Lung (tissue), 4 donors: ENCODE results near the genes SLC38A1 and SLC38A2.

- PRO-cap, result no peak
- RAMPAGE, long total RNA, result no peak
- RRBS, result no CpG with 5 or more reads among the region's 3 CpGs
Observed at GRCh38 chr12:42313496-42314247, 12.2 kb downstream of the ZCRB1 start.

DNA sequence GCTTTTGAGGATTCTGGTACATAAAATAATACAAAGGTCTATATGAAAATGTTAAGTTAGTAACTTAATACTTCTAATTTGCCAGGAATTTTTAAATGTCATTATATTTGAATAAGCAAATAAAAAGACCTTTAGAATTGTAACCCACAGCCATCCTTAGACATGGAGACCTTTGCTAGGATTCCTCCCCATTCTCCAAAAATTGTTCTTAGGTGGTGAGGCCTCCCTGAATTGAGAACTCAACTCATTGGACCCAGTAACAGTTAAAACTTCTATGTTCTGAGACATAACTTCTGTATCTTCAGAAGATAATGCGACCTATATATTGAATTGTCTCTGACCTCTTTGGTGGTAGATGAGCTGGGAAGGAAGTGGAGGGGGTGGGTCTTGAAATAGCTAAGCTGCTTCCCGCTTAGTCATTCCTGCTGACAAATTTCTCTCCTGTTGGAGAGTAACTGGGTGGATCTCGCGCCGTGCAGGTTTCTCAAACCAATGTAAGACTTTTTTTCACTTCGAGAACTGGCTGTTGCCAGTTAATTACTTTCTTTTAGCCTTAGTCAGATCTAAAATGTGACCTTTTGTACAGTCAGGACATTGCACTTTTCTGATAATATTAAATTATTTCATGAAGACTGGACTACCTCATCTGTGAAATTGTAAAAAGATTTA is 100.7 kb downstream of the PPHLN1 start:
- PRO-cap, result no peak
- RAMPAGE, long total RNA, result no peak
- RRBS, result no CpG with 5 or more reads among the region's 6 CpGs

DNA sequence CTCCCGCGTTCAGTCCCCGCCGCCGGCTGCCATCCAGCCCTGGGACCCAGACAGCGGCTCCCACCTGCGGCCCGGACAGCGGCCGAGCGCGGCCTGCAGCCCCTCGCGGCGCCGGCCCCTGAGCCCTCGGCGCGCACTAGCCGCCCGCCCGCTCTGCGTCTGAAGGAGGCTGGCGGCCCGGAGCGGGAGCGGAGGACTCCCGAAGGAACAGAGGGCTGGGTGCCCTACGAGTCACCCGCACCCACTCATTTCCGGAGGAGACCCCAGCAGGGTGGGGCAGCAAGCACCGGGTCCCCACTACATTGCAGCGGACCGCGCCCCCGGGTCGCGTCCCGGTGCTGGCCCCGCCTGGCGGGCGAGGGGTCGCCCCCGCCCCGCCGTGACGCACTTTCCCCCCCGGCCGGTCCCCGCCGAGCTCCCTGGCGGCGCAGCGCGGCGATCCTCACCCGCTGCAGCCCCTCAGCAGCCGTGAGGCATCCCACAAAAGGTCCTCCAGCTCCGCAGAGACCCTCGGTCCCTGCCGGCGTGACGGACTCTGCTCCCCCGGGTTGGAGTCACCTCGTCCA is 106.2 kb downstream of the PRICKLE1 start:
- PRO-cap, result no peak
- RAMPAGE, long total RNA, result no peak
- RRBS, result 1% methylated on average over 46 of the region's 65 CpGs

GRCh38 chr12:43085379-43085712 is 466.7 kb downstream of the ADAMTS20 start:
- PRO-cap, result no peak
- RAMPAGE, long total RNA, result no peak

GRCh38 chr12:43952117-43952825 is 116.4 kb downstream of the TMEM117 start:
- PRO-cap, result no peak
- RAMPAGE, long total RNA, result no peak
- RRBS, result no CpG with 5 or more reads among the region's 2 CpGs

- PRO-cap, result no peak
- RAMPAGE, long total RNA, result no peak
- RRBS, result no CpG with 5 or more reads among the region's 5 CpGs
Observed at GRCh38 chr12:45217018-45217393, 1.1 kb downstream of the ANO6 start.

DNA sequence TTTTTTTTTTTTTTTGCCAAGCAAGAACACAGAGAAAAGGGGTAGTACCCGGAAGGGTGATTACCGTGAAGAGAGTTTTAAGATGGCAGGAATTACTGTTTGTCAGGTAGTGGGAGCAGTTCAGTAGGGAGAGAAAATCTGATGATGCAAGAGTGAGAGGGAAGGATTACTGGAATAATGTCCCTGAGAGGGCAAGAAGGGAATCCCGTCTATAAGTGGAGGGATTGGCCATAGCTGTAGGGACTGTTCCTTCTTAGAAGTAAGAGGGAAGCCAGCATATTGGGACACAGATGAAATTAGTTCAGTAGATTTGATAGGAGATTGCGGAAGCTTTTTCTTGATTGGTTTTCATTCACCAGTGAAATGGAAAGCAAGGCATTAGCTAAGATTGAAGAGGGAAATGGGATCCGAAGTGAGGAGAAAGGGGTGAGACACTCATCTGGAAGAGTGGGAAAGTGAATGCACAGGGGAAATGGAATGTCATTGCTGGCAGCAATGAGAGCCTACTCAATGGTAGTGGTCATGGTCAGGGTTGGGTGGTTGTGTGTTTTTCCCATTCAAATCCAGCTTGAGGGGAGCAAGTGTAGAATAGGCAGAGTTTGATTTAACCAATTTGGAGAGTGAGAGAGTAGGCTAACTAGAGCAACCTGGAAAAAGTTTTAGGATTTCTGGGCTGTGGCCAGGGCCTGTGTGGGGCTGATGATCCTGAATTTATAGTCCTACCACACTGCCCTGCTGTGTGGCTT is 92.3 kb downstream of the ANO6 start:
- PRO-cap, result no peak
- RAMPAGE, long total RNA, result no peak
- RRBS, result no CpG with 5 or more reads among the region's 5 CpGs

- PRO-cap, result no peak
- RAMPAGE, long total RNA, result no peak
- RRBS, result no CpG with 5 or more reads among the region's 4 CpGs
Observed at GRCh38 chr12:45415161-45415893, 199.4 kb downstream of the ANO6 start.

- PRO-cap, result no peak
- RAMPAGE, long total RNA, result no peak
- RRBS, result no CpG with 5 or more reads among the region's 4 CpGs
Observed at GRCh38 chr12:45878558-45879101, 111.7 kb downstream of the SCAF11 start.

DNA sequence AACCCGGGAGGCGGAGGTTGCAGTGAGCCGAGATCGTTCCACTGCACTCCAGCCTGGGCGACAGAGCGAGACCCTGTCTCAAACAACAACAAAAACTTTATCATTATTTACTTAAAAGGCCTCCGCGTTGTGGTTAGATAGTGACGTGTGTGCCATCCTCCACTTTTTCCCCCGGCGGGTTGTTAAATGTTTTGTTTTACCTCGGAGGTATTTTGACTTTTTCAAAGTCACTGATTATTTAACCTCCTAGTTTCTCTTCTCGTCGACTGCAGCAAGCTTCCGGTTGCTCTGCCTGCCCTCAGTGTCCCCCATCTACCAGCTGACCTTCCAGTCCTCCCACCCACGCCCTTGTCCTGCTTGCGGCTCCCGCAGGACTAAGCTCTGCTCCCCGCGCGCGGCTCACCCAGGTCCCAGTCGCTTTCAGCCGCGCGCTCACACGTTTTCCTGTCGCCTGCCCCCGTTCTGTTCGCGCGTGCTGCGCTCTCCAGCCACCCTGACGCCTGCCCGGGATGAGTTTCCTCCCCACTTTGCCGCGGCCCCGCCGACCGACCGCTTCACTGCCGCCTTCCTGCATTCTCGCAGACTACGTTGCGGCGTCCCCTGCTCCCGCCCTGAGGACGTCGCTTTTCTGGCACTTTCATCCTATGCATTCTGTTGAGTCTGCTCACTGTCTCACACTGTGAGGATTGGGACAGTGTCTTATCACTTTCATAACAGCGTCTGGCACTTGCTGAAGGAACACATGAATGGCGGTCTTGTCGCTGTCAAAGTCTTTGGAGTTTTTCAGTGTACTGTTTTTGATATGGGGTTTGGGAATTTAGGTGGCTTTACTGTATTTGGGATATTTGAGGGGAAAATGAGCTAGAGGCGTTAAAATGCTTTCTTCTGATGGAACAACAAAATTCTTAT is 1.4 kb upstream of the SCAF11 start:
- PRO-cap, result bidirectional peak, plus-strand start at position 525 of the sequence, minus-strand start at position 578 of the sequence
- RAMPAGE, long total RNA, result no peak
- RRBS, result under 1% methylated on average over 6 of the region's 53 CpGs

- PRO-cap, result no peak
- RAMPAGE, long total RNA, result no peak
- RRBS, result no CpG with 5 or more reads among the region's 10 CpGs
Observed at GRCh38 chr12:46125028-46125590, 134.7 kb upstream of the SCAF11 start.

DNA sequence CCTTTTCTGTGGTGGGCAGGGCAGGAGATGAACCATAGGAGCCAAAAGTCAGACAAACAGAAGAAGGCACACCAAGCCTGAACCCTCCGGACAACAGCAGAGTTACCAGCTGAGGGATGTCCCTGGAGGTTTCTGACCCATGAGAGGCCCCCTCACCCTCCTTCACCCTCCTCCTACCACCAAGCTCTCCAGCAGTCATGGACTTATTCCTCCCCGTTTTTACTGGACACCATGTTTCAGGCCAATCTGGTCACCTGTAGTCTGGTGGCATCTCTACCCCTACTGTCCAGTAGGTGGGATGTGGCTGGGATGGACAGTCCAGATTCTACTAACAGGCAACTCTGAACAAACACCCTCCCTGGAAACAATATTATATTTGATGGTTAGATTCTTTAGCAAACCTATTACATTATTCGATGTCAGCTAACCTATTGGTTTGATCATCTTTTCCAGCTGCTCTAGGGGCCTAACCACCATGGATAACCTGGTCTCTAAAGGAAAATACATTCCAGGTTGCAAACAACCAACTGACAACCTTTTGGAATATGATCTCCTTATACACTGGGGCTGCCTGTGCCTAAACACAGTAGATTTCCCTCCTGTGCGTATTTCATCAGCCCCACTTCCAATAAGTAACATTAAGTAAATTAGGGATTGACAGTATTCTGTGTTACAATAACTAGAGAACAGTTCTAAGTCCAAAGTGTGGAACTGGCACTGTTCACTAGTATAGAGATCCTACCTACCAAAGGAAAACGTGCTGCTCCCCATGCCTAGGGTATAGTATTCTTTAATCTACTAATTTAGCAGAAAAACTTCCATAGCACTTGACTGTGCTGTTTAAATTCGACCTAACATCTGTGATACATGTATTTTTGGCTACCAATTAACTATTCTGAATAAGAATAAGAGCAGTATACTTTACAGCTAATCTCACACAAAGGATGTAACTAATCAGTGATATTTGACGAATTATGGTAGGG is 82.9 kb downstream of the SLC38A1 start:
- PRO-cap, result no peak
- RAMPAGE, long total RNA, result no peak
- RRBS, result no CpG with 5 or more reads among the region's 7 CpGs

- PRO-cap, result no peak
- RAMPAGE, long total RNA, result no peak
- RRBS, result no CpG with 5 or more reads among the region's 3 CpGs
Observed at GRCh38 chr12:46214591-46215037, 54.2 kb downstream of the SLC38A1 start.

DNA sequence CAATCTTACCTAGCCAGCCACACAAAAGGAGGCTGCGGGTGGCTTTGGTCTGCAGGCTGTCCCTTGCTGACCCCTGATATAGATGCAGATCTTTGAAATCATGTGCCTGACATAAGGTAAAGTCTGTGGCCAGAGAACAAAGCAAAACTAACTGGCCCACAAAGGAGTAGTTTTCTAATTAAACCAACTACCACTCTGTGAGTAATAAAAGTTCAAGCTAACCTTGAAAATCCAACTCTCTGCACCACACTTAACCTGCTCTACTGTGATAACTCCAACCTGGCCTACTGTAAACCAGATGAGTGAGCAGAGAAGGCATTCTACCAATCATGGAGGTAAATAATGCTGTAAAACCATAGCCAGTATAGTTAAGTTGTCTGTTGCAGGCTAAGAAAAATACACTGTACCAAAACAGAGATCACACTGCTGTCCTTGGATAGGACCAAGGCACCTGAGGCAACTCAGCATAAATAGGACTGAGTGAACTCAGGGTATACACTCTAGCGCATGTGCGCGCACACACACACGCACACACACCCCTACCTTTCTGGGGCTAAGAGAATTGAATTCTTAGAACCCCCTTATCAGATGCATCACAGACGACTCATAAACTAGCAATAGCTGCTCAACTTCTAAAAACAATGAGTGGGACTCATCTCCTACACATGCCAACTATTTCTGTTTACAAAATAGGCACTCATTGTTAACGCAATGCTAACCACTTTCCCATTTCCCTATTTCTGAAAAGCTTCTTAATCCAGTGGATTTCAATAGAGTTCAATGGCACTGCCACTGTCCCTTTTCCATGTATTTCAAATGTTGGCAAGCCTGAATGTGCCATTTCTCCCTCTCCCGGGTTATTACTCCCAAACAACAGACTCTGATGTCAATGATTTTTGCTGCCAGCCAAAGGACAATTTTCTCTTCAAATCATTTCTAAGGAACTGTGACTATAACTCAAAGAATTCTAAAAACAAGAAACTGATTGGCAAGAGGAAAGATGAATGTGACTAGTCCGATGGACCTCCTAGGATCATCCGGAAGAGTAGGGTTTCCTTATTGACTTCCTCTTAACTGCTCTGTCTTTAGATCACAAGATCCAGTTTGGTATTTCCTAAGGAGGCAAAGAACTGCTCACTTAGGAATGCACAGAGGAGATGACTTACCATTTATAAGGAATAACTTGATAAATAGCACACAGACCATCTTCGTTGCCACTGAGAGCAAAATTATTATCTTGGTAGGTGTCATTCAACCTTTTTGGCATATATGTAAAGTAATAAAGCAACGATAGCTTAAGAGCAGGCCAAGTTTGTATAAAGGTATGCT is 48.9 kb downstream of the SLC38A1 start:
- PRO-cap, result no peak
- RAMPAGE, long total RNA, result no peak
- RRBS, result no CpG with 5 or more reads among the region's 12 CpGs

DNA sequence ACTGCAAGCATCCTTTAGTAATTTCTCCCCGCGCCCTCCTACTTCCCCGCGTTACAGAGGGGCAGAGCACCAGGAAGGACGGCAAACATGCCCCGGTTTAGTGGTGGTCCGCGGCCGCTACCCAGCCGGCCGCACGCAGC is 1.1 kb downstream of the SLC38A1 start:
- PRO-cap, result no peak
- RAMPAGE, long total RNA, result no peak
- RRBS, result no CpG with 5 or more reads among the region's 12 CpGs

- PRO-cap, result bidirectional peak, plus-strand start at chr12:46268807, minus-strand start at chr12:46268783; bidirectional peak, plus-strand start at chr12:46269197, minus-strand start at chr12:46269012
- RAMPAGE, long total RNA, result no peak
- RRBS, result 2% methylated on average over 16 of the region's 63 CpGs
Observed at GRCh38 chr12:46268574-46269277, at the start of gene SLC38A1. Gene SLC38A1, minus strand, starts transcription at chr12:46269043.

DNA sequence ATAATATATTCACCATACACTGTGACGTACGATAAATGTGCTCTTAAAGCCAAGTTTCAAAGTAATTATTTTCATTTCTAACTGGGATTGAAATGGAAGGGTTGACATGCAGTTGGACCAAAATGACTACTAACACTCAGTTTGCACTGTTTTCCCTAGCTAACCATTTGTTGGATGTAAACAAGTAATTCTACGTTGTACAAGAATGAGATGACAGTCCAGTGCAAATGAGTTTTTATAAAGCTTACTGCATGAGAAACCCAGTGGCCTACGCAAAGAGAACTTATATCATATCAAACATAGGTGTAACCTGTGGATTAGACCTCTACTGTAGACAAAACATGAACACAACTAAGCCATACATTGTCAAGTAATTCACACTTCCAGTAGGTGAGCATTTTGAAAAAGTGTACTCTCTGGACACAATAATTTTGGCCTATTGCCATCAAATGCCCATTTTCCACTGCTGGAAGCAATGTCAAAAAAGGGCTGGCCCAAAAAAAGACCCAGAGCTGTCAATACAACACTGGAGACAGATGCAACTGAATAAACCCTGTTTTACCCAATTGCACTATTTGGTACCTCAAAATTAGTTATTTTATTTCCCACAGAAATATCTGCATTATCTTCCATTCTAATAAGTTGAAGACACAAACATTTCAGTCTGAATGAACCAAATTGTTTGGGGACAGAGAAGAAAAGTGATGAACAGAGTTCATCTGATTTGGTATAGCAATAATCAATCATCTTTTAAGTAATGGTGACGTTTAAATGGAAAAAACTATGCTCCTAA is 12.7 kb downstream of the SLC38A2 start:
- PRO-cap, result no peak
- RAMPAGE, long total RNA, result no peak
- RRBS, result no CpG with 5 or more reads among the region's 5 CpGs

- PRO-cap, result no peak
- RAMPAGE, long total RNA, result no peak
- RRBS, result no CpG with 5 or more reads among the region's 3 CpGs
Observed at GRCh38 chr12:46362123-46362931, 10.2 kb downstream of the SLC38A2 start.

GRCh38 chr12:46372233-46373211 is at the start of gene SLC38A2:
Gene SLC38A2, minus strand, starts transcription at chr12:46372773.
- PRO-cap, result bidirectional peak, plus-strand start at chr12:46372915, minus-strand start at chr12:46372773
- RAMPAGE, long total RNA, result start-site peak on the minus strand at chr12:46372770-46372776, 948 and 200 reads in 2 replicates
- RRBS, result no CpG with 5 or more reads among the region's 89 CpGs

DNA sequence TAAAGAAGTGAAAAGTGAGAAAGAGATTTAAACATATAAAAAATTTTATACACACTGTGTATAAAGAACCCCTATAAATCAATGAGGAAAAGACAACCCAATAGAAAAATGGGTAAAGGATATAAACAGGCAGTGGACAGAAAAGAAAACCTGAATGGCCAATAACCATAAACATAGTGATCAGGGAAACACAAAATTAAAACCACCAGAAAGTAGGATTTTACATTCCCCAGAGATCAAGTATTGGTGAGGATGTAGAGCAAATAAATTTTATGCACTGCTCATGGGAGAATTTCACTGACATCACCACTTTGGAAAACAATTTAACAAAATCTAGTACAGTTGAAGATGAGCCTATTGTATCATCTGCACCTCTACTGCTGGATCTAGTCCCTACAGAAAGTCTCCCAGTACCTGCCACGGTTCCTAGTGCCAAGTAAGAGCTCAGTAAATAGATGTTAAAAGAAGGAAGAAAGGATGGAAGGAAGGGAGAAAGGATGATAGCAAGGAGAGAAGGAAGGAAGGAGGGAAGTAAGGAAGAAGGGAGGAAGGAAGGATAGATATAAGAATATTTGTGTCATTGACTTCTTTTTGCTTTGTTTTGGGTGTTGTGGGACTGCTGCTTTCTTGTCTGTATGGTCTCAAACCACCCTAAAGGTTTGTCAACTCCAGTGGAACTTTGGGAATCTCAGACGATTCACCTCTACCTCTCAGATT is 21.9 kb upstream of the SLC38A2 start:
- PRO-cap, result no peak
- RAMPAGE, long total RNA, result no peak
- RRBS, result no CpG with 5 or more reads among the region's 2 CpGs